Occipital lobe (tissue), 2 donors: Measurements from ENCODE around the genes SIL1, MATR3 and UBE2D2.

GRCh38 chr5:138932625-138932824 is 57.4 kb upstream of the LRRTM2 start:
- RAMPAGE, long total RNA: no peak

- RAMPAGE, long total RNA: no peak
Observed at GRCh38 chr5:139138693-139139334, 59.4 kb downstream of the SIL1 start.

GRCh38 chr5:139197994-139198751 is at the start of gene SIL1:
Gene SIL1 (minus strand): TSS chr5:139198368.
- RAMPAGE, long total RNA: no peak

GRCh38 chr5:139293309-139294347 is at the start of gene MATR3:
Gene MATR3 (plus strand): TSS chr5:139293740.
- RAMPAGE, long total RNA: start-site peak on the plus strand at chr5:139293665-139293780, 2,883 and 4,866 reads in 2 replicates; start-site peak on the plus strand at chr5:139293932-139293997, 1,930 and 2,572 reads in 2 replicates

DNA sequence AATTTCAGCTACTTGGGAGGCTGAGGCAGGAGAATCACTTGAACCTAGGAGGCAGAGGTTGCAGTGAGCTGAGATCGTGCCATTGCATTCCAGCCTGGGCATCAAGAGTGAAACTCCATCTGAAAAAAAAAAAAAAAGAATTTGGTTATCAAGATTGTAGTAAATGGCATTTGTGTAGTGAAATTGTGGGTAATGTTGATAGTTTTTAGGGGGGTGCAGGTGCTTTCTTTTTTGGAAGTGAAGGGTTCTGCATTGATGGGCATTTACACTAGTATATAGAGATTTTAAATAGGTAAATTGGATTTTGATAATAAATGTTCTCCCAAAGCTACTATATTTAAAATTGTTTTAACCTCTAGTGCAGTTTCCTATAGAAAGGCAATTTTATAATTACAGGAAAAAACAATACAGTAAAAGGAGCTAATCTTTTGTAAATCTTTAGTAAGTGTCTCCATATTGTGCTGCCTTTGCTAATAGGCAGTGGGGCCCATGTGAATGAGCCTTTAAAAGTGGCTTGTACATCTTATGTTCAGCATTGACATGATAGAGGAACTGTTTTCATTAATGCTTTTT is 10.9 kb downstream of the MATR3 start:
- RAMPAGE, long total RNA: no peak

DNA sequence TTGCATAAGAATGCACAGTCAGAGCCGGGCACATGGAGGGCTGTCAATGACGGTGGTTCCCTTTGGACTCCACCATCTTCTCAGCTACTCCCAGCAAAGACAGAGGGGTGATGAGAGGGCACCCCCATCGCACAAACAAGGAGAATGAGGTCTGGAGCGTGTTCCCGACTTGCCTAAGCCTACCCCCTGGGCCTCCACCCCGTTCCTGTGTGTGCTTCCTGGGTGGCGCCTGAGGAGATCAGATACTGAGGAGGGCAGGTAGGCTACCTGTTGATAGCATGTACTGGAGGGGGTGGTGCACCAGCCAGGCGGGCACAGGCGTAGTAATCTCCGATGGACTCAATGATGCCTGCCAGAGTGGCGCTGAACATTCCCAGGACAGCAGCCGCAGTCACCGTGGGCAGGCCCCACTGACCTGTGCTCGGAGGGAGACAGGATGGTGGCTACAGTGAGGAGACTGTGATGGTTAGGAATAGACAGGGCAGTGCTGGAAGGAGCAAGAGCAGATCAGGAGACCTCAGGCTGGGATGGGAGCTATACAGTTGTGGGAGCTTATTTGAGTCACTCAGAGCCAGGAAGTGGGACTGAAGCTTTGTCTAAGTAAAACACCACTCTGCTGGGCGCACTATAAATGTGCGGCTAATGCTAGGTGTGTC is 4.0 kb downstream of the SLC23A1 start:
- RAMPAGE, long total RNA: no peak

DNA sequence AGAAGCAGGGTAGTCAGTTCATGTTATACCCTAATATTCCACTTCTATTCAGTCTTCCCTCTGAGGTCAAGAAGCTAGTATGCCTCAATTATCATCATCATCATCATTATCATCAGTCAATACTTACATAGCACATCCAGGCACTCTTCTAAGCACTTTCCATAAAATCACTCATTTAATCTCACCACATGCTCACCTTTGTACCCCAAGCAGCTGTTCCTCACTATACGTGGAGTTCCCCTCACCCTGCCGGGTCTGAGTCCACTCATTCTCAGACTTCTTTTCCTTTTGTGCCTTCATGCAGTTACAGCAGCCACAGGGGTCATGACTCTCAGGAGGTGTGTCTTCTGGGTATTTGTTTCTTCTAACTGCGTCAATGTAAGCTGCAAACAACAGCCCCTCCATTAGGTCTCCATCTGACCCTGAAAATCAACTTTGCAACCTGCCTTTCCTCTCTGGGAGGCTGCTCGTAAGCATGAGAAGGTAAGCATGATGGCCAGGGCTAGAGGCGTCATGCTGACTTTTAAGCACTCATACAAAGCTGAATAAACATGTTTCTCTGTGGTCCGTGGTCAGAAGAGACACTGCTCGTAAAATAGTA is 2.0 kb downstream of the DNAJC18 start:
- RAMPAGE, long total RNA: no peak

GRCh38 chr5:139458718-139459304 is 3.7 kb downstream of the ECSCR start:
- RAMPAGE, long total RNA: no peak

DNA sequence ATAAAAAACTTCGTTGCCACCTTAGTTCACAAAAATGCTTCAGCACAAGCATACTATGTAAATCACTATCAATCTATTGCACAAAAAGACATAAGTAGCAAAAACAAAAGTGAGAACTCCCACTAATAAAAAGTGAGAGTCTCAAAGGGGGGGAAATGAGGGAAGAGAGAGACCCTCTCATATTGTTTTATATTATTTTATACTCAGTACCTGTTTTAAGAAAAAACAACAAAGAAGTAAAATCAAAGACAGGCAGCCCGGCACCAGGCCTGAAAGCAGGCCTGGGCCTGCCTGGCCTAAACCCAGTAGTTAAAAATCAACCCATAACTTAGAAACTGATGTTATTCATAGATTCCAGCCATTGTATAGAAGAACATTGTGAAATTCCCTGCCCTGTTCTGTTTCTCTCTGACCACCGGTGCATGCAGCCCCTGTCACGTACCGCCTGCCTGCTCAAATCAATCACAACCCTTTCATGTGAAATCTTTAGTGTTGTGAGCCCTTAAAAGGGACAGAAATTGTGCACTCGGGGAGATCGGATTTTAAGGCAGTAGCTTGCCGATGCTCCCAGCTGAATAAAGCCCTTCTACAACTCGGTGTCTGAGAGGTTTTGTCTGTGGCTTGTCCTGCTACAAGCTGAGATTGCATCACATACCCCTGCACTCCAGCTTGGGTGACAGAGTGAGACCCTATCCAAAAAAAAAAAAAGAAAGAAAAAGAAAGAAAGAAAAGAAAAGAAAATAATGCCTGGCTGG is 30.0 kb upstream of the UBE2D2 start:
- RAMPAGE, long total RNA: no peak

DNA sequence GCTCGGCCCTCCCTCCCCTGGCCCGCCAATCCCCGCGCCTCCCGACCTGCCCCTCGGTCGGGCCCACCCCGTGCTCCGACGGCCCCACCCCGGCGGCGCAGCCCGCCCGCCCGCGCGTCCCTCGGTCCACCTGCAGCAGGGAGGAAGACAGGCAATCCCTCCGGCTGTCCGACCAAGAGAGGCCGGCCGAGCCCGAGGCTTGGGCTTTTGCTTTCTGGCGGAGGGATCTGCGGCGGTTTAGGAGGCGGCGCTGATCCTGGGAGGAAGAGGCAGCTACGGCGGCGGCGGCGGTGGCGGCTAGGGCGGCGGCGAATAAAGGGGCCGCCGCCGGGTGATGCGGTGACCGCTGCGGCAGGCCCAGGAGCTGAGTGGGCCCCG is at the start of gene UBE2D2:
UBE2D2 (plus strand) TSS at position 81 of the 378 bp plus-strand sequence.
- RAMPAGE, long total RNA: no peak

- RAMPAGE, long total RNA: no peak
Observed at GRCh38 chr5:139627440-139627873, 20.7 kb upstream of the CXXC5 start.

- RAMPAGE, long total RNA: no peak
Observed at GRCh38 chr5:139633200-139634451, 14.5 kb upstream of the CXXC5 start.

- RAMPAGE, long total RNA: no peak
Observed at GRCh38 chr5:139651710-139652690, 3.9 kb downstream of the CXXC5 start.

GRCh38 chr5:139682747-139683241 is 34.6 kb downstream of the CXXC5 start:
- RAMPAGE, long total RNA: no peak

- RAMPAGE, long total RNA: no peak
Observed at GRCh38 chr5:139708622-139709565, 60.7 kb downstream of the CXXC5 start.

DNA sequence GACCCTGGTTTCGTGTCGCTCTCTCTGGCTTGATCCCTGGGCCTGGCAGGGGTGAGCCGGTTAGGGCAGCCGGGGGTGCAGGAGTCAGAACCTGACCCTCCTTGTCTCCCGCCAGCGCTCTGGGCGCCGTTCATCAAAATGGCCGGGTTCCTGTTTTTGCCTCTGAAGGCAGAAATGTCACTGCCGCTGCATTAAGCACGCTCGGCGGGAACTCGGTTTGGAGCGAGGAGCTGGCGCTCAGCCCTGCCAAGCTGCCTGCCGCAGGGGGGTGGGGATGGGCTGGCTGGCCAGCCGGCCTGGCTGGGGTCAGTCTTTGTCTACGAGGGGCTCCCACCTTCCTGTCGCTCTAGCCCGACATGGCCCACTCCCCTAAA is 63.7 kb downstream of the CXXC5 start:
- RAMPAGE, long total RNA: no peak

GRCh38 chr5:139747622-139748278 is 47.9 kb upstream of the PSD2 start:
- RAMPAGE, long total RNA: no peak

DNA sequence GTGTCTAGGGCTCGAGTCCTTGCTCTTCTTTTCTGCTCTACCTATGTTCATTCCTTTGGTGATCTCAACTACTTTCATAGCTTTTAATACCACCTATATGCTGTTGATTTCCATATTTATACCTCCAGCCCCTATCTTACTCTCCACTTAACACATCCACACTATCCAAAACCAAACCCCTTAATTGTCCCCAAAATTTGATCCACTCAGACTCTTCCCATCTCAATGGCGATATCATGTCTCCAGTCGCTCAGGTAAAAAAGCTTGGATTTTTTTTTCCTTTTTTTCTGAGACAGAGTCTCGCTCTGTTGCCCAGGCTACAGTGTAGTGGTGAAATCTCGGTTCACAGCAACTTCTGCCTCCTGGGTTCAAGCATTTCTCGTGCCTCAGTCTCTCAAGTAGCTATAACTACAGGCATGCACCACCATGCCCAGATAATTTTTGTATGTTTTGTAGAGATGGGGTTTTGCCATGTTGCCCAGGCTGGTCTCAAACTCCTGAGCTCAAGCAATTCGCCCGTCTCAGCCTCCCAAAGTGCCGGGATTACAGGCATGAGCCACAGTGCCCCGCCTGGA is 29.0 kb downstream of the NRG2 start:
- RAMPAGE, long total RNA: no peak

DNA sequence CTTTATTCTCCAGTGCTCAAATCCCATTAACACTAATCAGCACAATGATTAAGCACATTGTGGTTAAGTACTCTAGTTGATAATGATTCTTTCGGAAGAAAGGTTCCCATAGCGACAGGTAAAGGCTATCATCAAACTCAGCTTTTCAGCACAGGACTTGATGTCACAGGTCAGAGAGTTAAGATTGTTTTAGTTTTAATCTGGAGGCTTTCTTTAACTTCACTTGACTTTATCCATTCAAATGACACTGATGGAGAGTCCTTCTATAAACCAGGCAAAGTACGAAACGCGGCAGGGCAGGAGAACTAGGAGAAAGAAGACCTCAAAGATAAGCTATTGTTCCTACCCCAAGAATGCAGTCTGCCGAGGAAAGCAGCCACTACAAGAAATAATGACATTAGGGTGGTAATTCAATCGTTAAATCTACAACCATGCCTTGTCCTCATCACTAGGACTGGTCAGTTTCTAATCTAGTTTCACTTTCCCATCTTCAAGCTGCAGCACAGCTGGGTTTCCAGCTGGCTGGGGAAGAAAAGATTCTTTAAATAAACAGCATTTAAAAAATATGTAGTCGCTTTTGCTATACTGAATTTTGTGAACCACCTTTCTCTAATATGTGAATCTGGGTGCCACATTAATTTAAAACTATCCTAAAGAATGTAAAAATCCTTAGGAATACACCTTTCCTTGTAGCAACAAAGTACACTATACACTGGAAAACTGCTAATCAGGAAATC is 4.5 kb downstream of the NRG2 start:
- RAMPAGE, long total RNA: no peak

DNA sequence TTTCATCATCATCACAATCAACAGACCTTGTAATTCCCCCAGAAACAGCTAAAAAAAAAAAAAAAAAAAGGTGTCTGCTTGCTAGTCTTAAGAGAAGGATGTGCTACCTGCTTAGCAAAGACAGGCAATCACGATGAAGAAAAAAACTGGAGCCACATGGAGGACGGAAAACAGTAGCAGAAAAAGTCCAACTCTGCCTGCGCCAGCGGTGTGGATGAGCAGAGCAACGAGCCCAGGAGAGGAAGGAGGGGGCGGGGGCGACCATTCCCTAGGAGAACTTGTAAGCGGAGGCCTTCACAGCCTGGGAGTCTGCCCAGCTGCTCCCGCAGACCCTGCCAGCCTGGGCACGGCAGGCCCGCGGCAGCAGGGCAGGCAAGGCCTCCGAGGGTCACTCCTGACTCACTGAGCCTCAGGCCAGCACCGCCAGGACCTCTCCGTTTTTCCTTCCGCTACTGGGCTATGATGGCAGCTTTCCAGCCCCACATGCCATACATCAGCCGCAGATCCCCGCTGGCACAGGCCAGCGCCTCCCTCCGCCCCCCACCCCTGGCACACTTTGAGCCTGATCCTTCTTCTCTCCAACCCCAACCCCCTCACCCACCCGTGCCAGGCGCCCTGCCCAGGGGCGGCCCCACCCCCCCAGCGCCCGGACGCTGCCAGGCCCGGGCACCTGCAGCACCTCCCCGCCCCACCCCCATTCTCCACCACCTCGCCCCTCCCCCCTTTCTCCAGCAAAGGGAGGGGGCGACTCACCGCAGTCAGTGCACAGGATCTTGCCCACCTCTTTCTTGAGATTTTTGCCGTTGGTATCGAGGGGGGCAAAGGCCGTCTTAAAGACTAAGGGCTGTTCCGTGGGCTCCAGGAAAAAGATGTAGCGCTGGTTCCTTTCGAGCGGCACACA is 1.2 kb downstream of the NRG2 start:
- RAMPAGE, long total RNA: no peak